Urinary bladder (tissue), 3 donors: ENCODE measurements around the gene CDYL.

DNA sequence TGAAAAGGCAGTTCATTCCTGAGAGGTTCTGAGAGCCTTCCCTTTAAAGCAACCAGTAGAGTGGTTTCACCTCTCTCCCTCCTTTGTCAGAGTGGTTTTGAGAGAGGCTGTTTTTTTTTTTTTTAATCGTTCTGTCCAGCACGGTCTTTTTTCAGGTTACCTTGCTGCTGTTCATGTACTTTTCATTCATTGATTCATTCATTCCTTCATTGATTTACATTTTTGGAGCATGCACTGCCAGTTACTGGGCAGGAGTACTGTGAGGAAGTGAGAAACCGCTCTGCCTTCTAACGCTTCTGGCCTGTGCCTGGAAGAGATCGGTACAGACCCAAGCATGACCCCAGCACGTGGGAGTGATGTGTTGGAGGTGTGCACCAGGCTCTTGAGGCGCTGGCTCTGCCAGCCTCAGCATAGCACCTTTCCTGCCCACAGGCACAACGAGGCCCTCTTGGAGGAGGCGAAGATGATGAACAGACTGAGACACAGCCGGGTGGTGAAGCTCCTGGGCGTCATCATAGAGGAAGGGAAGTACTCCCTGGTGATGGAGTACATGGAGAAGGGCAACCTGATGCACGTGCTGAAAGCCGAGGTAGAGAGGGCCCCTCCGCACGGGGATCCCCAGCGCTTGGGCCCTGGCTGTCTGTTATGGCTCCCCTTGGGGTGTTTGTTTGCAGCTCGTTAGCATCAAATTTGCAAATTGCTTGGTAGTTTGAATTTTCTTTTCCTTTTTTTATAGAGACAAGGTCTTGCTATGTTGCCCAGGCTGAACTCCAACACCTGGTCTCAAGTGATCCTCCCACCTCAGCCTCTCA lies 9.3 kb downstream of the RIPK1 start:
- PRO-cap, result no peak
- RAMPAGE, long total RNA, result no peak

- PRO-cap, result no peak
- RAMPAGE, long total RNA, result no peak
Observed at GRCh38 chr6:3080856-3081167, 12.5 kb downstream of the RIPK1 start.

DNA sequence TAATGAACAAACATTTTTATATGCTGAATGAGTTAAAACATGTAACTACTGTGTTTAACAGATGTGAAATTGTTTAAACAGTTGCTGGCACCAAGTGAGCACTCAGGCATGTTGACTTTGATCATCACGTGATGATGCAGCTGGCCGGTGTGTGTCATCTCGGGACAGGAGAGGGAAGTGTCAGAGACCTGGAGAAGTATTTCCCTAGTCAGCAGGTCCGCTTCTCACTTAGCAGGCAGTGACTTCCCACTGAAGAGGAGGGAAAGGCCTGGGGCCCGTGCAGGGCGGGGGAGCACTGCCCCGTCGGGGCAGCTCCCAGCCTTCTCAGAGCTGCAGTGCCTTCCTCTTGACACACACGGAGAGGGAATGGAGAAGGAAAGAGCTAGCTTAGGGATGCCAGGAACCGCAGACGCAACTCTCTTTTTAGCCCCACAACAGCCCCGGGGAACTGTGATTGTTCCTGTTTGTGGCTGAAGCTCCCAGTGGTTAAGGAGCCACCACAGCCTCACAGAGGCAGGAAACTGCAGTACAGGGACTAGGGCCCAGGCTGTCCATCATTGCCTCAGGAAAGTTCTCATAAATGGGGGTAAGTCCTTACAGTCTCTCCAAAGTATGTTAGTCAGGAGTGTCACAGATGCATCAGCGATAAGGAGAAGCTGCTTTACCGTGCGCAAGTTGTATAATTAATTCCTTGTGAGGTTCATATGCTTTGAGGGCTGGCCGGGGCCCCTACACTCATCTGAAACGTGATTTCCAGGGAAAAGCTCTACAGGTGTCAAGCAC lies 17.9 kb downstream of the TUBB2A start:
- PRO-cap, result no peak
- RAMPAGE, long total RNA, result no peak

DNA sequence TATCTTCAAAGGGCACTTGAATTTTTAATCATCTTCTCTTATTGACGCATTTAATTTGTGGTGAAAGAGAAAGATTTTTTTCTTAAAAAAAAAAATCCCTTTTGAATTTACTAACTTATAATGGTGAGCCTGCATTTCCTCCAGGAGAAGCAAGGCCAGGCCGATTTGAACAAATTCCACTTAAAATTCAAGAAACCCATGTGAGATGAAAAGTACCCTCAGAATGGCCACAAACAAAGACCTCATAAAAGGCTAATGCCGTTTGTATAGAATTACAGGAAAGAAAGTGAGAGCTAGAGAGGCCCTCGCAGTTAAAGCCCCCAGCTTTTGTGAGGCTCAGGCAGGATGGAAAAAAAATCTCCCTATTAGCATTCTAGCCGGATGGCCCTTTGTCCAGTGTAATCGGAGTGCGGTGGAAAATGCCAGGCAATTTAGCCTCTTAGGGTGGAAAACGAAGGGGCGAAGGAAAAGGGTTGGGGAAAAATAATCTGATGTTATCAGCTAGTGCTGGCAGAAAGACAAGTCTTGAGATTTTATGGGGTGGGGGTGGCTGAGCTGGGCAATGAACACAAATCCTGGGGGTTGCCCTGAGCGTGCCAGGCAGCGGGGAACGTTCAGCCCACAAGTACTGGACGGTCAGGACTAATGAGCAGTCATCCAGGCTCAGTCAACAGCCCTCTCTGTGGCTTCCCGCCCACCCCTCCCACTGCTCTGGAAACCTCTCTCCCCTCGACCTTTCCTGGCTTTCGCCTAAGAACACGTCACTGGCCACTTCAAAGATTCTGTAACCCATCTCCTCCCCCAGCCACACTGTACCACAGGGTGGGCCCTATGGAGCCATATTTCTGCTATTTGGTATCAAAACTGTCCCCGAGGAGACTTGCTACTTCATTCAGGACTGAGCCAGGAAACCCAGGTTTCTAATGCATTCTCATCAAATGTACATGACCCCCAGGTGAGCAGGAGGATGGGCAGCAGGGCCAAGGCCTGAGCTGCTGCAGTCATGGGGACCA lies 92.5 kb downstream of the PSMG4 start:
- PRO-cap, result no peak
- RAMPAGE, long total RNA, result no peak

DNA sequence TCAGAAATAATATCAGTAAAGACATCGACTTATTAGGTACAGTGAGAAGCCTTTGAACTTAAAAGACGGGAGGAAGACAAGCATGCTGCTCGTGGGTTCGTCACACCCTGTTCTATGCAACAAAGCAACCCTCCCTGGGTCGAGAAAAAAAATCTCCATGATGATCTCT lies 96.4 kb downstream of the PSMG4 start:
- PRO-cap, result no peak
- RAMPAGE, long total RNA, result no peak

DNA sequence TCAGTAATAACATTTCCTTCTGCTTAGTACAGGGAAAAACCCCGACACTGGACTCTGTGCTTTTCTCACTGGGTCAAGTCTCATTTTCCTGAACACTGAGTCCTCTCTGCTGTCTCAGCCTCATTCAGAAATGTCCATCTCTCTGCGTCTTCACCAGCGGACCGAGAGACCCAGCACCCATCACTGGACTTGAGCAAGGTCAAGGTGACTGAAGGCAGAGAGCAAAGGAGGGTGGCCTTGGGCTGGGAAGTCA lies 89.1 kb downstream of the SLC22A23 start:
- PRO-cap, result no peak
- RAMPAGE, long total RNA, result no peak

GRCh38 chr6:3377871-3378681 lies 78.8 kb downstream of the SLC22A23 start:
- PRO-cap, result no peak
- RAMPAGE, long total RNA, result no peak

- PRO-cap, result no peak
- RAMPAGE, long total RNA, result no peak
Observed at GRCh38 chr6:3410361-3411323, 46.2 kb downstream of the SLC22A23 start.

DNA sequence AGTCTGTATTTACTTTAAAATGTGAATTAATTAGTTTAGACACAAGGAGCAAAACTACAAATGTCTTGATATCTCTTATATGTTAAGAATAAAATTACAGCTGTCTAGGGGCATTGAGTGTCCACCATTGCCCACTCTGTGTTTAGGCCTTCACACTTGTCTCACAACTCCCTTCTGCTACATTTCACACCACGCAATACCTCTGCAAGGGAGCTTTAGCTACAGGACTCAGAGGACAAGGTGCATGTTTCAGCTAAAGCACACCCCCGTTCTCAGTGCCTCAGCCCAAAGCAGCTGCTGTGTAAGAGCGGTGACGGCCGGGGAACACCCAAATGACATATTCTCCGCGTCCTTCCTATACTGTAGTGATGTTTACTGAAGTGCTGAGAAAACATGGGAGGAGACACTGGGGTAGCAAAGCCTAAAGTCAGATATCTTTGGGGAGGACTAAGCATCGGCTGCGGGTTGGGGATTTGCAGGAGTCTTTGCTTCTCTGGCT lies 1.8 kb downstream of the SLC22A23 start:
- PRO-cap, result unidirectional peak, plus-strand start at position 386 of the sequence
- RAMPAGE, long total RNA, result no peak

DNA sequence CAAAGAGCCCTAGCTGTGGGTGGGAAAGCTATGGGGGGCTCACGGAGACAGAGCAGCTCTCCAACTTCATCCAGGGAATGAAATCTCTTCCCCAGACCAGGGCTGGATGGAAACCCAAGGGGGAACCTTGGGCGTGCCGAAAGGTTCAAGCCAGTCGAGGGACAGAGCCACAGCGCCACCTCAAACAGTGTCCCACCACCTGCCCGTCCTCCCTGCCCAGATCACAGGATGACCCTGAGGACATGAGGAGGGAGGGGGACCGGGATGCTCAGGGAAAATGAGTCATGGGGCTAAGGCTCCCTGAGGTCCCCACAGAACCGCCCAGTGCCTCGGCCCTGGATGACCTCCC lies 26.5 kb downstream of the PXDC1 start:
- PRO-cap, result no peak
- RAMPAGE, long total RNA, result no peak

GRCh38 chr6:3740448-3741275 lies 10.9 kb downstream of the PXDC1 start:
- PRO-cap, result no peak
- RAMPAGE, long total RNA, result no peak

GRCh38 chr6:3750907-3751624 lies 447 bp downstream of the PXDC1 start:
- PRO-cap, result bidirectional peak, plus-strand start at chr6:3751001, minus-strand start at chr6:3750980; bidirectional peak, plus-strand start at chr6:3751304, minus-strand start at chr6:3751292
- RAMPAGE, long total RNA, result no peak

GRCh38 chr6:3756309-3756955 lies 4.9 kb upstream of the PXDC1 start:
- PRO-cap, result no peak
- RAMPAGE, long total RNA, result no peak

GRCh38 chr6:3805784-3806239 lies 43.4 kb upstream of the FAM50B start:
- PRO-cap, result no peak
- RAMPAGE, long total RNA, result no peak

- PRO-cap, result no peak
- RAMPAGE, long total RNA, result no peak
Observed at GRCh38 chr6:4059040-4059828, 19.7 kb downstream of the FAM217A start.

DNA sequence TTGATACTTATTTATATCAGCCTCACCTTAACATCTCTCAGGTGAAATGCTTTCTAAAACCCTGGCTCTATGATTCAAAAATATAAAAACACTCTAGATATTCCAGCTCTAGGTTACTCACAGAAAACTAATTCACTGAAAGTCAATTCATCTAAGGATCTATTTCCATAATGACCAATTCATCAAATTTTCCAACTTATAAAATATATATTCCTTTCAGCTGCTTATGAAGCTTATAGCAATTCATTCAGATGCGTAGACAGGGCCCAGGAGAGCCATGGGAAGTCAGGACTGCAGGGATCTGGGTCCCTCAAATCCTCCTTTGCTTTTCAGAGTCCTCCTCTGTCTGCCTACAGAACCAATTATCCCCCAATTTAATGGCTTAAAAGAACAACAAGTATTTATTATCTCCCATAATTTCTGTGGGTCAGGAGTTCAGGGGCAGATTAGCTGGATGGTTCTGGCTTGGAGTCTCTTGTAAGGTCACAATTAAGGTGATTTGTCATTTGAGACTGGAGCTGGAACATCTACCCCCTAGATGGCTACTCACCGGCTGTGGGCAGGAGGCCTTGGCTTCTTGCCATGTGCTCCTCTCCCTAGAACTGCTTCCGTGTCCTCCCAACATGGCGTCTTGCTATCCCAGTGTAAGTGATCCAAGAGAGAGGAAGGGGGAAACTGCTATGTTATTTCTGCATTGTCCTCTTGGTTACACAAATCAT lies 210.0 kb upstream of the ECI2 start:
- PRO-cap, result no peak
- RAMPAGE, long total RNA, result no peak

DNA sequence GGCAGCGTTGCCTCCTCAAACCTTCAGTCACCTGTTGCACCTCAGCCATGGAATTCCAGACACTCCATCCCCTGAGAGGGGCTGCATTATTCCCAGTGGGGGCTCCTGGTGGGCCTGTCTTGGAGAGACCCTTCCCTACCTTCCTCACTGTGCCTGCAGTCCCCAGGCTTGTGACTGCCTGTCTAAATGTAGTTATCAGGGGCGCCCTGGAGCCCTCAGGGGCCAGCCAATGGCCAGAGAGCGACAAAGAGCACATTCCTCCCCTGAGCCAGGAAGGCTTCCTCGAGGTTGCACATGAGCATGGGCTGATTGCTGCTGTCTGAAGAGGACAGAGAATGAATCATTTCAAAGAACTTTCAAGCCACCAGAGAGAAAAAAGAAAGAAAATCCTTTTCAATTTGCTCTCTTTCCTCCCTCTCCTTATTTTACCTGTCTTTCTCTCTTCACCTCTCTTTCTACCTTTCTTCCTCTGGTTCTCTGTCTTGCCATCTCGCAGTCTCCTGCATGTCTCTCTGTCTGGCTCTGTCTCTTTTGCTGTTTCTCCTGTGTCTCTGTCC lies 211.7 kb upstream of the ECI2 start:
- PRO-cap, result no peak
- RAMPAGE, long total RNA, result no peak

DNA sequence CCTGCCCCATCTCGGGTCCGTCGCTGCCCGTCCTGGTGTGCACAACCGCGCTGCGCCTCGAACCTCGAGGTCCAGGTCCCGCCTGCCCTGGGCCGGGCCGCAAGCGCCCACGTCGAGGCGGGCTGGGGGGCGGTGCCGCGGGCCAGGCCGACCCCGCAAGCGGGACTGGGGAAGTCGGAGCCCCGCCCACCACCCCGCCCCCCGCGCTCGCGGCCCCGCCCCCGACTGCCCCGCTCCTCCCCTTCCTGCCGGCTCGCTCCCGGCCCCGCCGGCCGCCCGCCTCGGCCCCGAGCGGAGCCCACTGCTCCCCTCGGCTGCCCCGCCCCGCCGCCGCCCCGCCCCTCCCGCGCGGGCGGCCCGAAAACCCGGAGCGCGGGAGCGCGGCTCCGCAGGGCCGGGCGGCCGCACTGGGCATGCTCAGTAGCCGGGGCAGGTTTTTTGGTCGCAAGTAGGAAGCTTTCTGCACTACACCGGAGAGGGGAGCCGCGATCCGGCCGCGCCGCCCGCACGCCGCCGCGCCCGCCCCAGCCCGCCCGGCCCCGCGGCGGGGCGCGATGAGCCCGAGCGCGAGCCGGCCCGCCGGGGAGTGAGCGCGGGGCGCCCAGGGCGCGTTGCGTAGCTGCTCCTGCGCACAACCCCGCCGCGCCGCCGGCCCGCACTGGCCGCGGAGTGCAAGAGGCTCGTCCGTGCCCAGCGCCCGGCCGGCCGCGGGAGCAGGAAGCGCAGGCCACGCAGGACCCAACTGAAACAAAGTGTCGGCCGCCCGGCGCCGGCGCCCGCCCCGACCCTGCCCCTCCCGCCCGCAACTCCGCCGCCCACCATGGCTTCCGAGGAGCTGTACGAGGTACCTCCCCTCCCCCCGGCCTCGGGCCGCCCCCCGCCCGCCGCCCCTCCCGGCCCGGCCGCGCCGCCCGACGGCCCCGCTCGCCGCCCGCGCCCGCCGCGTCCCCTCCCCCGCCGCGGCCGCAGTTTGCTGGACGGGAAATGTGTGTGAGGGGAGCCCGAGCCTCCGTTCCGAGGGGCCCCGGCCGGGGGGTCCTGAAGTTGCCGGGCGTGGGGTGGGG lies at the start of gene CDYL:
Gene CDYL (plus strand): TSS at position 441 of the 1,064 bp plus-strand sequence.
- PRO-cap, result bidirectional peak, plus-strand start at position 465 of the sequence, minus-strand start at position 34 of the sequence
- RAMPAGE, long total RNA, result no peak

DNA sequence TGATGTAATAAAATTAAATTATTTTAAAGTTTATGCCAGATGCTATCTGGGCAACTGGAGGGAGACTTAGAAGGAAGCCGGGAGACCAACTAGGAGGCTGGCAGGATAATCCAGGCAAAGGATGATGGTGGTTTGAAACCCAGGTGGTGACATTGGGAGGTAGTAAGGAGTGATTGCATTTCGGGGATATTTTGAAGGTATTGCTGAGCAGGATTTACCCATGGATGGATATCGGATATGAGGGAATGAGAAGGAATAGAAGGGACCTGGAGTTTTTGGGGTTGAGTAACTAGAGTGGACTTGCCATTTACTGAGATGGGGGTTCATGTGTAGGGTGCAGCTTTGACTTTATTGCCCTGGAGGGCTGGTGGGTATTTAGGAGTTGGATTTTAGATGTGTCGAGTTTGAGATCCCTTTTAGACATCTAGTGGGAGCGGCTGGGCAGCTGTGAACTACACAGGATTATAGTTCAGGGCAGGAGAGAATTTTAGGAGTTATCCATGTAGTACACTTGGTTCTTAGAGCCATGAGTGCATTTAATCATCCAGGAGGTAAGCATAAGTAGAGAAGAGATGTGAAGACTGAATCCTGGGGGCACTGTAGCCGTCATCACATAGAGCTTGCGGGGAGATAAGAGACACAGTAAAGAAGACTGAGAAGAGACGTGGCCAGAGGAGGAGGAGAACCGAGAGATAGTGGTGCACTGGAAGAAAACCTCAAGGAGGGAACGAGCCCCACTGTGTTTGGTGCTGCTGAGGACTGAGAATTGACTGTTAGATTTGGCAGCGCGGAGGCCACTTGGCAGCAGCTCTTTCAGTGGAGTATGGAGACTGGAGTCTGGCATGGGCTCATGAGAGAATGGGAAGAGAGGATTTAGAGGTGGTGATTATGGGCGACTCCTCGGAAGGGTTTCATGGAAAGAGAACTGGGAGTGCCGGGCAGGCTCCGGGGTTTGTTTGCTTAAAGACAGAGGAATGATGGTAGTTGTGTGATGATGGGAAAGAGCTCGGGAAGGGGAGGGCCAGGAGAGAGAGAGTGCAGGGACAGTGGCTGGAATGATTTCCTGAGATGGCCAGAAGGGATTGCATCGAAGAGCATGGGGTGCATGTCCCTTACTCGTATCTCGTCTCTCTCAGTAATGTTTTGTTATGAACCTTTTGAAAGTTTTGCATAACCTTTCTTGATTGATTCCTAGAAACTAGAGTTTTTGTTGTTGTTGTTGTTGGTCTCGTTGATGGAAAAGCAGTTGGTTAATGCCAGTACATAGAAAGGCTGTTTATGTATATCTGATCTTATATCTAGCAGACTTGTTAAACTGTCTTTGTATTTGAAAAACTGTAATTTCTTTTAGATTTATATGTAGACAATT lies 17.9 kb downstream of the CDYL start:
- PRO-cap, result no peak
- RAMPAGE, long total RNA, result no peak

DNA sequence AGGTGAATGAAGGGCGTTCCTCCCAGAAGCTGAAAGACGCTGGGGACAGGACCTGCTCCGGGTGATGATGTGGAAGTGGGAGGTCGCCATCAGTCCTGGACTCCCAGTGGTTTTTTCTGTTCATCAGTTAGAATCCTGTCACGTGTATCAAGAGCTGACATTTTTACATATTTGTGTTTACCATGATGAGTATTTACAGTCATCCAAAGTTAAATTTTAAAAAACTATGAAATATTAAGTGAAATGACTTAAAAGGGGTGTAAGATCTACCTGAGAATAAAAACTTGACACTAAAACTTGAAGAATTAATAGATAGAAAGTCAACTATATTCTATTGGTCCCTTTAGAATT lies 7.8 kb upstream of the PPP1R3G start:
- PRO-cap, result no peak
- RAMPAGE, long total RNA, result no peak